Metanephros (tissue), 2 donors: ENCODE measurements around a stretch of chr12.

GRCh38 chr12:49017750-49018339 lies 731 bp downstream of the PRKAG1 start:
- RAMPAGE, long total RNA = no peak

- RAMPAGE, long total RNA = no peak
Observed at GRCh38 chr12:49019099-49019494, 521 bp upstream of the PRKAG1 start.

DNA sequence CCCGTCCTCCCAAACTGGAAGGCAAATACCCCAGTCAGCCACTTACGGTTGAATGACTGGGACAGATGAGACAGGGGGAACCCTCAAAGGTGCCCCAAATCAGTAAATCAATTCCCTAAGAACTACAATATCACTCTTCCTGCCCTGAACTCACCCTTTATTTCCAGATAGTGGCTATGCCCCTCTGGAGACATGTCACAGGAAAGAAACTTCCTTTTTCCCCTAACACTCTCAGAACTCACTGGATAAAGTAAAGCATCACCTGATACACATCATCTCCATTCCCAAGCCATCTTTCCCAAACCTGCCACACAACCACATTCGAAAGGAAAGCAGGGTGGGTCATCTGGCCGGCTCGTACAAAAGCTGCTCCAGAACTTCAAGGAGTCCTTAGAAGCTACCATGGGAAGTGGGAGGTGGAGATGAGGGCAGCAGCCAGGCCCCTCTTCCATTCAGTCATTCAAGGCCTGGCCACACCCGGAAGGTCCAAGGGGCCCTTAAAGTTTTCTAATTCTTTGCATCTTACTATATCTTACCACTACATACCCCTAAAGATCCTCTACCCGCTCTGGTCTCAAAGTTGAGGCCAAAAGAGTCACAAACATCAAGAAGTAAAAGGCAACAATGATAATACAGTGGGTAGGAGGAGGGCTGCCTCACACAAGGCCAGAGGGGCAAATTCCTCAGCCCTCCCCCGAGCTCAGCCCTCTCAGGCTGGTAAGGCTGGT lies 3.7 kb downstream of the KMT2D start:
- RAMPAGE, long total RNA = no peak

DNA sequence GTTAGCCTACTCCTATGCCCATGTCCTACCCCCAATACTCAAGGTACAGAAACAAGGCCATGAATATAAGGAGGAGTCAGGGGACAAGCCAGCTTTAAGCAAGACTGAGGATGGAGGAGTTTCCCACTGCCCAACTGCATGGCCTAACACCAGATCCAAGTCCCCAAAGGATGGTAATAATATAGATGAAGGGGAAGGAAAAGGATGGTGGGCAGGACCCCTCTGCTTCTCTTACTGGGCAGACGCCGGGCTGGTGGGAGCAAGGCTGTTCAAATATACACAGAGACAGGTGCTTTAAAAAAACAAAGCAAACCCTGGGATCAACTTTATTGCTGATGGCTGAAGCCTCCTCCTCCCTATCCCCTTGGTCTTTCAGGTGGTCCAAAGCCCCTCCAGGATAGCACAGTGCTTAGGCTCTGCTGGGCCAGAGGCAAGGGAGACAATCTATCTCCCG lies 2.3 kb upstream of the DHH start:
- RAMPAGE, long total RNA = no peak

- RAMPAGE, long total RNA = no peak
Observed at GRCh38 chr12:49127602-49128437, 3.4 kb downstream of the TUBA1B start.

DNA sequence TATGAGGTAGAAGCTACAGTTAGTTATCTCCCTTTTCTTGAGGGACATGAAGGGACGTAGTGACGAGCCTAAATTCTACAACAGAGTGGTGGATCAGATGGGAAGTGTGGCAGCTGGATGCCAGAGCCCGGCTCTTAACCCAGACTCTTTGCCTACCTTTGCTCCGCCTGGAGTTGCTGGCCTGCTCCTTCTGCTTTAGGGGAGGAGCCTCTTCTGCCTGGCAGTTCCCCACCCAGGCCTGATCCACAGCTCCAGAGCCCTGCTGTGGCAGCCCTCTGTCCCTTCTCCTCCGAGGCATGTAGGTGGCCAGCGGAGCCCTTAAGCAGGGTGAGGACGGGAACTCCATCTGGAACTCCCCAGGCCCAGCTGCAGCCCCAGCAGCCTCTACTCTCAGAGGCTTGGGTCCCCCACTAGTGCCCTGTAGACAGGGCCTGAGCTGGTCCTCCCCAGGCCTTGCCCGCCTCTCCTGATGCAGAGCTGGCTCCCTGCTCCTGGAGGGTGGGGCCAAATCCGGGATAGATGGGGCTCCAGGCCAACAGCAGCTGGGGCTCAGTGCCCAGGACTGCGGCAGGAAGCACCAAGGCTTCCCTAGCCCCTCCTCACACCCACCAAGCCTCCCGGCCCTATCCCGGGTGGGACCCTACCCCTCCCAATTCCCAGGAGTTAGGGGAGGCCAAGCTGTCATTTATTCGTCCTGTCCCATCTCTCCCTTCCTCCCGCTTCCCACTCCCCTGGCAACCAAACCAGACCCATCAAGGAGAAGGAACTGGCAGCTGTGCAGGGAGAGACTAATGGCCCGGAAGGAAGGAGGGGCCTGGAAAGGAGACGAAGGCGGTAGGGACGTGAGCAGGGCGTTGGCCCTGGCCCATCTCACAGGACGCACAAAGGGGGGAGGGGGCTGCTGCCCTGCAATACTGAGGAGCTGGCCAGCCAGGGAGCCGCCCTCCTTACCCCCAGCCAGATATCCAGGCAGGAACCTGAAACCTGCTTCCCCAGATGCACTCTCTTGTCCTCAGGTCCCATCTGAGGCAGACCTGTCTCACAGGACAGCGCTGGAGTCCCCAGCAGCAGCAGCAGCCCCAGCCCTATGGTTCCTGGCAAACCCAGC lies 1.9 kb upstream of the PRPH start:
- RAMPAGE, long total RNA = no peak

DNA sequence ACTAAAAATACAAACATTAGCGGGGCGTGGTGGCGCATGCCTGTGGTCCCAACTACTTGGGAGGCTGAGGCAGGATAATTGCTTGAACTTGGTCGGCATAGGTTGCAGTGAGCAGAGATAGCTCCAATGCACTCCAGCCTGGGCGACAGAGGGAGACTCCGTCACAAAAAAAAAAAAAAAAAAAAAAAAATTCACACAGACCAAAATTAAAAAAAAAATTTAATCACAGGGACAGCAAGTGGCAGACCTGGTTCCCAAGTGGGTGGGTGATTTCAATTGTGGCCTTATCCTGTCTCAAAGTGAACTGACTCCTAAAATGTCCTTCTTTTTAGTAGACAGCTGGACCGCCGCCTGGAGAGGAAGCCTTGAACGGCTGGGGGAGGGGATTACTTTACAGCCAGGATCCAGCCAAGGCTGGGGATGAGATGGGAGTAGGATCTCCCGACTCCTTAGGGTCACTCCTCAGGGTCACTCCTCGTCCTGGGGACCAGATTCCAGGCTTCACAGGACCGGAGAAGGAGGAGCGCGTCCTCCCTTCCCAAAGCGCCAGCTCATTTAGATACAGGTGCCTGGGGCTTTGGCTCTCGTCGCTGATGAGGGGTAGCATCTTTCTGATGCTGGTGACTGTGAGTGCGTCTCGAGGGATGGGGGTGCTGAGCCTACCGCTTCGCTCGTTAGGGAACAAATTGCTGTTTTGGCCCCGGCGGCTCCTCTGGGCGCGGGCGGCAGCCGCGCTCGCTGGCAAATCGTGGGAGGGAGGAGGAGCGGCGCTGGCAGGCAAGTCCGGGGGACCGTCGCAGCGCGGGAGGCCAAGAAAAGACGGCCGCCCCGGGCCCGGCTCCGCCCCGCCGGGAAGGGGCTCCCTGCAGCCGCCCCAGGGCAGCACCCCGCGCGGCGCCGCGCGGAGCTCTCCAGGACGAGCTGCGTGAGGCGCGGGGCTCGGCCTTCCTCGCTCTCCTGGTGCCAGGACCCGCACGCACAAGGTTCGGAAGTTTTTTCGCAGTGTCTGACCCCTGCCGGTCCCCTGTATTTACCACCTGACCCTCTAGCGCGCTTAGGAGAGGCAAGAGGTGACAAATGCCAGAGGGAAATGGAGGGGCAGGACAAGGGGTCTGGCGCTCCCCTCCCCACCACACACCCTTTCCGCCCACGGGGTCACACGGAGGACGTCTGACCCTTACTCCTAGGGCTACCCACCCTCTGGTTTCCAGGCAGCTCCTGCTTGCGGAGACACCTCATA lies 1.2 kb upstream of the KCNH3 start:
- RAMPAGE, long total RNA = no peak

GRCh38 chr12:49549128-49549830 lies 10.4 kb downstream of the KCNH3 start:
- RAMPAGE, long total RNA = no peak

DNA sequence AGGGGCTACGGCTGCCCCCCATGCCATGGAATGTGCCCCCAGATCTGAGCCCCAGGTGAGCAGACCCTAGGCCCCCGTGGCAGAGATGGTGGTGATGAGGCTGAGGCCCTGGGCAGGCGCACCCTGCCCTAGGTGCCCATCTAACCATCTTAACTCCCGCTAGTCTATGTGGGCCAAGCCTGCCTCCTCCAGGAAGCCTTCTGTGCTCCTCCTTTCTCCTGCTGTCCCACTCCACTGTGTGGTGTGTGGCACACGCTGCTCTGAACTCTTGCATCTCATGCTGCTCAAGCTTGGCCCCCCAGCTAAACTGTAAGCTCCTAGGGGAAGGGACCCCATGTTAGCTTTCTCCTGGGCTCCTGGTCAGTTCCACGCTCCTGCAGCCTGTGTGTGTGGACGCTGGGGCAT lies 12.0 kb downstream of the MCRS1 start:
- RAMPAGE, long total RNA = no peak

DNA sequence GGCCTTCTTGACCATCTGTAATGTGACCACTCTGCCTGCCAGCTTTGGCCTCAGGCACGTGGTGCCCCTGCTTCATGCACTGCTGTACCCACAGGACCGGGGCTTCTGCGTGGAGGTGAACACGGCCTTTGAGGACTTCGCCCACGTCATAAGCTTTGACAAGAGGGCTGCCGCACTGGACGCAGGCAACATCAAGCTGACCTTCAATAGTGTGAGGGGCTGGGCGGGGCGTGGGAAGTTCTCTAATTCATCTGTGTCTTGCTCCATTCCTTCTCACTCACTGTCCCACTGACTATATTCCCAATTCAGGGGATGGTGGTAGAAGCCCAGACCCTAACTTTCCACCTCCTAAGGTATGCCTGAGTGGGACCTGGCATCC lies 18.4 kb downstream of the PRPF40B start:
- RAMPAGE, long total RNA = no peak

DNA sequence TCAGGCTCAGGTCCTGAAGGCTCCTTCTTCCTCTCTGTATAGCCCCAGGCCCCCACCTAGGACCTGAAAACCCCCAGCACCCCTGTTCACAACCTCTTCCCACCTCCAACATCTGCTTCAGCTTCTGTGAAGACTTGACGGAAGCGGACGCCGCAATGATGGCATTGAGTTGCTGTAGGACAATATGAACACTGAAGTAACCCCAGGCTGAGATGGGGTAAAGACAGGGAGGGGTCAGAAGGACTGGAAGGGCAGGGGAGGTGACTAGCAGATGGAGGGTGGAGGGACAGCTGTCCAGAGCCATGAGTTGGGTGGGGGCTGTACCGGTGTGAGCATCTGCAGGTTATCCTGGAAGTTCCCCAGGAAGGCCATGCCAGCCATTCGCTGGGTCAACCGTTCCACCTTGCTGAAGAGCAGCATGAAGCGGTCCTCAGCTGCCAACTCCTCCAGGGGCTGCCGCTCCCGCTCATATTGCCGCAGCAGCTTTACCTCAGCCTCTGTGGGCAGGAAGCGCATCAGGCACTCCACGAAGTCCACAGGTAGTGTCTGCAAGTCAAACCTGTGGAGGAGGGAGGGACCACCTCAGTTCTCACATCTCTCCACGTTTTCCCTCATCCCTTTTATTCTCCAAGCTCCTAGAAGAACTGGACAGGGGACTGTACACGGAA lies 26.1 kb downstream of the PRPF40B start:
- RAMPAGE, long total RNA = no peak

DNA sequence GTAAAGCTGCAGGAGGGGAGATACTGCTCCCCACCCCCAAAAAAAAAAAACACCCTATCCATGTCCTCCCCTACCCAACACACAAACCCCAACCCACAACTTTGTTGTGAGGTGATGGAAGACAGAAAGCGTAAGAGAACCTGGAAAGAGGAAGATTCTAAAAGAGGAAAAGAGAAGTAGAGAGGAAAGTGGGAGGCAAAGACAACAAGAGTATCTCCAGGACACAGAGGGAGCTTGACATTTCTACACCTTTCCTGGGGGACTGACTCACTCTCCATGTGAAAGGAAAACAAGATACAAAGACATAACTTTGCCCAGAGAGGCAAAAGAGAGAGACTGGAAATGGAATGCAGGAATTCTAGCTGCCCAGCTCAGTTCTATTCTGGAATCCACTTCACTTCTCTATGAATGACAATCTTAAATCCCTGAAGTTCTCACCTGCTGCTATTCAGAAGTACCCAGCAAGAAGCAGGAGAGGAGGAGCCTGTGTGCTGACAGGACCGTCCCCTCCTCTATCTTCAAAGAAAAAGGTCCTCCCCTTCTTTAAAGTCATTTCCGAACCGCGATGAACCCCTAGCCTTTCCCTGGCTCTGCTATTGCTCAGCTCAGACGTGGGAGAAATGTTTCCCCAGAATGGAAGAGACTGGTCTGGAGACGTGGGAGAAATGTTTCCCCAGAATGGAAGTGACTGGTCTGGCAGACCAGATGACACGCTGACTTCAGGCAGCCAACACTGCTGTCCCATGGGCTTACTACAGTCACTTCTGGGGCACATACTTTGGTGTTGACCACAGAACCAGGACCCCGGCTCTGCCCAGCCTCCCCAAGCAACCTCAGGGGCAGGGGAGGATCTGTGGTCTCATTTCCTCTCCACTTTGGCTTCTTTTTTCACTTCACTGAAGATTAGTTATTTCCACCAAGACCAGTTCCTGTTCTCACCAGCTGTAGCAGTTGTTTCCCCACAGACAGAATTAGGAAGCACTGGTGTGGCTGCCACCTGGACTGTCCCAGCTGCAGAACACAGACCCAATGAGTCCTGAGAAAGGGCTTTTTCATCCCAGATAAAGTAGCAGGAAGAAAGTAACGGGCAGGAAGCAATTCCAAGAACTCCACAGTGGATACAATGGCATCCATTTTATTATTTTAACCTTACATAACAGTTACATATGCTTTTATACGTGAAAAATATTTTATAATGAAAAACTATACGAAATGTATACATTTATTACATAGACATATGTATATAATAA lies 8.3 kb downstream of the FMNL3 start:
- RAMPAGE, long total RNA = no peak

DNA sequence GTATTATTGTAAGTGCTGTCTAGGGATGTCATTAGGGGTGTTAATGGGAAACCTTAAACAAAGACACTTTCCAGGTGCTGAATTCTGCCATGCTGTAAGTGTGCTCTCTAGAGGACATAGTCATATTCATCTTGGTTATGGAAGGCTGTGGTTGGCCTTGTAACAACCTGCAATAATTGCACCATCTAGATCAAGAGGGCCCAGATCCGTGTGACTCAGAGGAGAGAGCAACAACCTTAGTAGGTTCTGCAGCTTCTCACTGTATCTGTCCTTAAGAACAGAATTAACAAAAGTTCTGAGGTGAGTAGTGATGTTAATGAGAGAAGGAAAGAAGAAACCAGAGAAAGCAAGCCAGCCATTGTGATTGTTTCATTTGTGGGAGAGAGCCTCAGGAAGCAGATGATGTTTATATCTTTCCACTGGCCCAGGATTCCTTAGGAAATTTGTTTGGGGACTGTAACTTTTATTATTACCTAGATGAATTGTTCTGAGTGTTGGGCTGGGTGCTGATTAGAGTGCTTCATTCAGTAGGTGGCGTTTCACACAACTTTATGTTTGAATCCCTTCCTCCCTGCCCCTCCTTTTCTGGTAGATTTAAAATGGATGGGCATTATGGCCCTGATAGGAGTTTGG lies 9.2 kb downstream of the TMBIM6 start:
- RAMPAGE, long total RNA = no peak

- RAMPAGE, long total RNA = no peak
Observed at GRCh38 chr12:49810966-49811569, 17.1 kb downstream of the NCKAP5L start.

DNA sequence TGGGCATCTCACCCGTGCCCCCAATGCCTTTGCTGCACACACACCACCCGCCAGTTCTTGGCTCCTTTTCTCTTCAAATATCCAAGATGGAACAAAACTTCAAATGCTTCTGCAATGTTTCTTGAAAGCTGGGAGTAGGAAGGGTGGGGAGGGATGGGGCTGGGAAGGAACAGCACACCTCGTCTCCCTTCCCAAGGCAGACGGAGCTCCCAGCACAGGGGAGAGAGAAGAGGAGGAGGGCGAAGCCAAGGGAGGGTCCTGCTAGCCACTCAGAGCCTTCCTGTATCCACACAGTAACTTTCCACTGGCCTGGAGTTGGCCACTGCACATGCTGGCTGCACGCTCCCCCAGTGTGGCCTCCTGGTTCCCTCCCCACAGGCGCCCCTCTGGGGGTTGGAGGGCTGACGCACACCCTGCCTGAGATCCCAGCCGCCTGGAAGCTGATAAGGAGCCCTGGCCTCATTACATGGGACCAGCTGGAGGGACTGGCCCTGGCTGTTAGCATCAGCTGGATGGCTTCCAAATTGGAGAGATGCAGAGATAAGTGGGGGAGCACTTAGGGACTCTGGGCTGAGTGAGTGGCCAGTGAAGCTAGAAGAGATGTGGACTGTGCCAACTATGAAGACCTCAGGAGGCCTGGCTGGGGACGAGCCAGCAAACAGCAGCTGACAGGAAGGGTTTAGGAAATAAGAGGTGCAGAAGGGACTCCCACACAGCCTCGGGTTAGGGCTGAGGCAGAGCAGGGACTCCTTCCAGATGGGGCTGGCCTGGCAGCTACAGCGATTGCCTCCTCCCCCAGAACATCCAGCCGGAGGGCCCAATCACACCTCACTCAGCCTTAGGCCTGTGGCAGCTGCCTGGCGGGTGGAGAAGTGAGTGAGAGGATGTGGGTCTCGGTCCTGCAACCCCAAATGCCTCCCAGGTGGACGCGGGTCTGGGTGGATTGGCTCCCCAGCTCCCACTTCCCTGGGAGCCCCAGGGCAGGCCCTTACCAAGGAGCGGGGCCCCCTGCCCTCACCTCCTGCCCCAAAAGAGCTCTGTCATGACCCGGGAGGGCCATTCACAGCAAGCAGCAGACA lies 26.2 kb upstream of the BCDIN3D start:
- RAMPAGE, long total RNA = no peak

- RAMPAGE, long total RNA = no peak
Observed at GRCh38 chr12:49942926-49943609, 7.5 kb upstream of the AQP2 start.

DNA sequence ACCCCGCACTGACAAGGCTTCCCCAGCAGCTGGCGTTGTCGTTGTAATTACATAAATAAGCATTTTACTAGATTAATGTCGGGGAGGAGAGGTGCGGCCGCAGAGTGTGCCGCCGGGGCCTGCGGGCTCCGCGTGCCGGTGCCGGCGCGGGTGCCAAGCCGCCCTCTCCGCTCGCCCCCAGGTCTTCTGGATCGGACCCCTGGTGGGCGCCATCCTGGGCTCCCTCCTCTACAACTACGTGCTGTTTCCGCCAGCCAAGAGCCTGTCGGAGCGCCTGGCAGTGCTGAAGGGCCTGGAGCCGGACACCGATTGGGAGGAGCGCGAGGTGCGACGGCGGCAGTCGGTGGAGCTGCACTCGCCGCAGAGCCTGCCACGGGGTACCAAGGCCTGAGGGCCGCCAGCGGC lies 4.7 kb downstream of the AQP2 start:
- RAMPAGE, long total RNA = no peak

DNA sequence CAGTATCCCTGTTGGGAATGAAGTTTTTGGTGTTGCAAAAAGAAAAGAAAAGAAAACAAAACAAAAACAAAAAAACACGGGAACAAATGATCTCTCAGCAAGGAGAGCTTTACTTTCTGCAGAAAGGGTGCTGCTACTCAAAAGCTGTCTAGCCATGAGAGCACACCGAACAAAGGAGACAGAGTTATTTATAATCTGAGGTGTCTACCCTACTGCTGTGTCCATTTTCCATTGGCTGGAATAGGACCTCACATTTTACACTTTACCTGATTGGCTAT lies 2.9 kb upstream of the CERS5 start:
- RAMPAGE, long total RNA = no peak

DNA sequence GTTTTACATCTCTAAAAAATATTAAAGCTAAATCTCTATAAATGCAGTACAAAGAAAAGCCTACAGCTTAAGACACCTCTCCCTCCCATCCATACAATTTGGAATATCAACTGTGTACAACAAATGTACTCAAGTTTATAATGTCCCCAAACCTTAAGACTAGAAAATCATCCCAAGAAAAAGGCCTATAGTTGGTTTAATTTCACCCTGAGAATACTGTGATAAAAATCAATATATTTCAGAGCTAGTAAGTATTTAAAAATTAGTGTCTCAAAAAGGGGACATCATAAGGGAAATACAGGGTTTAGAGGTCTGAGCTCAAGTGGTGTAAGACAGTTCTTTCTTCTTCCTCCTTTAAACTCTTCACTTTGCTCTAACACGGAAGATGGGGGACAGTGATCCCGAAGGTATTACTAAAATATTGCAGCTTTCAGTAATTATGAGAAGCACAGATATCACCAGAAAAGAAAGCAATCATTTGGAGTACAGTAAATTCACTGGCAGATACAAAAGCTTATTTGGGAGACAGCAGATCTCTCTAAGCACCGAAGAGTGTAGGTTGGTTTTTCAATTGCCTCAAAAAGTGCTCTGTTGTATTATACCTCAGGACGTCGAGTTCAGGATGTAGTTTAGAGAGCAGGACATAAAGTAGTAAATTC lies 8.8 kb upstream of the CERS5 start:
- RAMPAGE, long total RNA = no peak

GRCh38 chr12:50201858-50202777 lies 34.9 kb upstream of the CERS5 start:
- RAMPAGE, long total RNA = no peak